ENCODE results near the genes DNM2 and TIMM29.

DNA sequence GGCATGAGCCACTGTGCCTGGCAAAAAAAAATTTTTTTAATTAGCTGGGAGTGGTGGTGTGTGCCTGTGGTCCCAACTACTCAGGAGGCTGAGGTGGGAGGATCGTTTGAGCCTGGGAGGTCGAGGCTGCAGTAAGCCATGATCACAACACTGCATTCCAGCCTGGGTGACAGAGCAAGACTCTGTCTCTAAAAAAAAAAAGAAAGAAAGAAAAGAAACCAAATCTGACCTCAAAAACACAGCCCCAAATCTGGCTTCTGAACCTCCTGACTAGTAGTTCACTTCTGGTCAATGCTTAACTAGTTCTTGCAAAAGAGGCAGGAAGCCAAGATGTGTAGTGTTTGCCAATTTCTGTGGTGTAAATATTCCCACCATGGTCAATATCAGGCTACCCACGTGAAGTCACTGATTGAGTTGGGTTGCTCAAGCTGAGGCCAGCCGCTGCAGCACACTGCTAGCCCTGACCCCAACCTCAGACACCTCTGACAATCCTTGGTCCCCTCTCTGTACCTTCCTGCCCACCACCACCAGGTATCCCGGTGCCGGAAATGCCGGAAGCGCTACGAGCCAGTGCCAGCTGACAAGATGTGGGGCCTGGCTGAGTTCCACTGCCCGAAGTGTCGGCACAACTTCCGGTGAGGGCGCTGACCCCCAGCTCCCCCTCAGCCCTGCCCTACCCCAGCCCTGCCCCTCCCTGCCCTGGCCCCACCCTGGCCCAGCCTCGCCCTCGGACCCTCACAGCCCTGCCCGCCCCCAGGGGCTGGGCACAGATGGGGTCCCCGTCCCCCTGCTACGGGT lies 4.8 kb downstream of the SHFL start:
- PRO-cap, result no peak

GRCh38 chr19:10135130-10135984 lies 15.7 kb upstream of the EIF3G start:
- PRO-cap, result no peak

DNA sequence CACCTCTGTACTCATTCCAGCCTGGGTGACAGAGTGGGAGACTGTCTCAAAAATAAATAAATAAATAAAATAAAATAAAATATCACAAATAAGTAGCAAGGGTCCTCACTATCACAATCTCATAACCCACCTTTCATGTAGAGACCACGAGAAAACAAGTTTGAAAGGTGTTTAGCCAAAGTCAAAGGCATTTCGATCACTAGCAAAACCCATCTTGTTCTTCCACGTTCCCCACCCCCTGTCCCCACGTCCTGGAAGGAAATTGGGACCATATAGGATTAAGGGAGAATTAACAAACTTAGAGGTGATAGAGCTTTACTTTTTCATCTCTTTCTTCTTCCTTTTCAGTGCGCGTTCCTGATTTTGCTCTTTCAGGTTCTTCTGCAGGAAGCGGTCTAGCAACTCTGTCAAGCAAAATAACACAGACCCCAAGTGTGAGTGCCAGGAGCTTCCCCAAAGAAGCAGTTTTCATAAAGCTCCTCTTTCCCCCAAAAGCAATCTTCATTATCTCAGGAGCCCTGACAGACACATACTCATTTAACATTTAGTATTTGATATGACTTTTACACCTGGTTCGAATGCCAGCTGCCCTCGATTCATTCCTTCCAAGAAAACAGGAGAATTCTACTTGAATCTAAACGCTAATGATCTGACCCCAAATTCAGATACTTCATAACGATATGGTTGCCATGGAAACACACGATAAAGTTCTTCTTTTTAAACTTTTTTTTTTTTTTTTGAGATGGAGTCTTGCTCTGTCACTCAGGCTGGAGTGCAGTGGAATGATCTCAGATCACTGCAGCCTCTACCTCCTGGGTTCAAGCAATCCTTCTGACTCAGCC lies 21.8 kb downstream of the DNMT1 start:
- PRO-cap, result no peak

DNA sequence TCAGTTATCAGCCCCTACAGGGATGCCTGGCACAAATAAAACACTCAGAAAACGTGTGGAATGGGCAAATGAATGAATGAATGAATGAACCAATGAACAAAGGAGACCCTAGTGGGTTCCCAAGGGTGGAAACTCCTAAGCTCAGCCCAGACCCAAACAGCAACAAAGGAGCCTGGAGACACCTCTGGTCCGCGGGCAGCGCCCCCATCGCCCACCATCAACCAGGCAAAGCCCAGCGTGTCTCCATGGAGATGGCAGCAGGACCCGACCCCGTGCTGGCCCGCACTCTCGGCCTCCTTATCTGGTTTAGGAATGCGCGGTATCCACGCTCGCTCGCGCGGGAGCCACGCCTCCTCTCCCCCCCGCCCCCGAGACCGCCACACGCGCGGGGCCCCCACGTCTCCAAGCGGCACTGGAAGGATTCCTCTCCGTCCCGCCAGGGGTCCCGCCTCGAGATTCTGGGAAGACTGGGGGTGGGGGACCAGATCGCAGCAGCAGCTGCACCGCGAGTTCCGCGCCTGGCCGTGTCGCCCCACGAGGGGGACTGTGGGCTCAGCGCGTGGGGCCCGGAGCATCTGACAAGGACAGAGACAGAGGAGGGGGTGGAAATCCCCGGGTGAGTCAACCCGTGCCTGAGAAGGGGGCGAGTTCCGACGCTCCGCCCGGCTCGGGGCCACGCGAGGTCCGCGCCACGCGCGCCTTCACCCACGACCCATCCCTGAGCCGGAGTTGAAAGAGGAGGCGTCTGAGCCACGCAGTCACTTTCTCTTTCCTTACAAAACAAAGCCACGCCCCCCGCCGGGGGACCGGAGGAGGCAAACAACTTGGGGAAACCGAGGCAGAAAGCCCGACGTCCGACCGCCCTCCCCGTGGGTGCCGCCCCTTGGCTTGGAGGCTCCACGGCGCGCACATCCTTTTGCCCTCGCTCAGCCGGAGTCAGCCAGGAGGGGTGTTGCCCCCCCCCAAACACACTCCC lies 932 bp downstream of the S1PR2 start:
- PRO-cap, result bidirectional peak, plus-strand start at position 665 of the sequence, minus-strand start at position 577 of the sequence; bidirectional peak, plus-strand start at position 732 of the sequence, minus-strand start at position 720 of the sequence

- PRO-cap, result no peak
Observed at GRCh38 chr19:10250052-10250486, 1.9 kb upstream of the MRPL4 start.

GRCh38 chr19:10290212-10290461 lies 385 bp downstream of the ICAM5 start:
- PRO-cap, result no peak

- PRO-cap, result unidirectional peak, plus-strand start at chr19:10402655
Observed at GRCh38 chr19:10402227-10403061, 898 bp downstream of the CDC37 start.

GRCh38 chr19:10420823-10421648 lies 698 bp downstream of the PDE4A start:
- PRO-cap, result no peak

DNA sequence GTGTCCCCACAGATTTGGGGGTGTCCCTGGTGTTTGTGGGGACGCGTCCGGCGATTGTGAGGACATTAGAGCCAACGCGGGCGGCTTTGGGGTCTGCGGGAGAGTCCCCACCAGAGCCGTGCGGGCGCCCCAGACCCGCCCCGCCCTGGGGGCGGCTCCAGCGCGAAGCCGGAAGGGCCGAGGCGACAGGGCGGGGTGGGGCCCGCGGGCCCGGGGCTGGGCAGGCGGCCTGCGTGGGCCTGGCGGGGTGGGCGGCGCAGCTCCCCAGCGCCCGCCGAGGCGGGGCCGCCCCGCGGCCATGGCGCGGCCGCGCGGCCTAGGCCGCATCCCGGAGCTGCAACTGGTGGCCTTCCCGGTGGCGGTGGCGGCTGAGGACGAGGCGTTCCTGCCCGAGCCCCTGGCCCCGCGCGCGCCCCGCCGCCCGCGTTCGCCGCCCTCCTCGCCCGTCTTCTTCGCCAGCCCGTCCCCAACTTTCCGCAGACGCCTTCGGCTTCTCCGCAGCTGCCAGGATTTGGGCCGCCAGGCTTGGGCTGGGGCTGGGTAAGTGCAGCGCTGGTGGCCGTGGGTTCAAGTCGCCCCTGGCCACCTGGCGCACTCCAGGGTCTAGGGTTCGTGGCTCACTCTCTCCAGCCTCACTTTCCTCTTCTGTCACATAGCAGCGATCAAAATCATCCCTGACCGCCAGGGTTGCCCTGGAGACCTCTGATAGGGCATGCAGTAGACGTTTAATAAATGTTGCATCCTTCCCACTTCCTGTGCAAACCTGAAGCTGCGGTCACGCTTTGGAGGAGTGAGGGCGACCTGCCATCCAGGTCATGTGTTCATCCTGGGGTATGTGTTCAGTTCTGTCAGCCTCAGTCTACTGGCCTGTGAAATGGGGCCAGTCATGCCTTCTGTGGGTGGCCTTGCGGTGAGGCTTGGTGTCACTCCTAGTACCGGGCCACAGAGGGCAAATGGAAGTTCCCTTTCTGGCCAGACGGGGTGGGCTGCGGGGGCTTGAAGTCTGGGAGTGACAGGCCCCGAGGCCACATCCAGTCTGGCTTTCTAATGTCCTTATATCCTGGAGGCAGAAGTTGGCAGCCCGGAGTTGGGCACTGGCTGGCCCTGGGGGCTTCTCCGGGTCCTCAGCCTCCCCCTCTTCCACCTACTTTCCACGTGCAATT lies 10.6 kb downstream of the PDE4A start:
- PRO-cap, result bidirectional peak, plus-strand start at position 198 of the sequence, minus-strand start at position 153 of the sequence

DNA sequence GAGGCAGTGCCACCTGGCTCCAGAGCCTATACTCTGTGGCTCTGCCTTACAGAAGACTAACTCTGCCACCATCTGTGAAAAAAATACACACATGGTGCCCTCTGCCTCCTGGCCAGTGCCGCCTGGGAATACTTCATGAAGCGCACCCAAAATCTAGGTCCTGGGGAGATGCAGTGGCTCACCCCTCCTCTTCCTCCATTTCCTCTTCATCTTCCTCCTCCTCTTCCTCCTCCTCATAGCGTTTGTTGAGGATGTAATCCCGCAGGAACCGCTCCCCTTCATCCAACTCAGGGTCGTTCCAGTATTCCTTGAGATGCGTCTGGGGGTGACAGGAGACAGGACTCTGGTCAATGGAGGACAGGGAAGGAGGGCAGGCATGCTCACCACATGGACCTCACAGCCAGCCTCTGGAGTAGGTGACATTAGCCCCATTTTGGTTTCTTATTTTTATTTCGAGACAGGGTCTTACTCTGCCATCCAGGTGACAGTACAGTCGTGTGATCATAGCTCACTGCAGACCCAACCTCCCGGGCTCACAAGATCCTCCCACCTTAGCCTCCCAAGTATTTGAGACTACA lies 5.6 kb downstream of the KRI1 start:
- PRO-cap, result no peak

- PRO-cap, result no peak
Observed at GRCh38 chr19:10561580-10562161, 4.1 kb downstream of the KRI1 start.

- PRO-cap, result no peak
Observed at GRCh38 chr19:10677875-10678290, 23.4 kb upstream of the QTRT1 start.

DNA sequence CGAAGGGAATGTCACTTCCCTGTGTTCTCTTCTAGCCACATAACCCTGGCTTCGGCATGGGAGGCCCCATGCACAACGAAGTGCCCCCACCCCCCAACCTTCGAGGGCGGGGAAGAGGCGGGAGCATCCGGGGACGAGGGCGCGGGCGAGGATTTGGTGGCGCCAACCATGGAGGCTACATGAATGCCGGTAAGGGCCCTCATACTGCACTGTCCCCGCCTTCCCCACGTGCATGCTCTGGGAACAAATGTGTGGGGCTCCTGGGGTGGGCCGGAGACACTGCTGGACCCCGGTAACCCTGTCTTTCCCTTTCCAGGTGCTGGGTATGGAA lies 17.7 kb upstream of the QTRT1 start:
- PRO-cap, result no peak

- PRO-cap, result no peak
Observed at GRCh38 chr19:10687975-10688424, 13.2 kb upstream of the QTRT1 start.

- PRO-cap, result no peak
Observed at GRCh38 chr19:10692417-10693599, 8.4 kb upstream of the QTRT1 start.

DNA sequence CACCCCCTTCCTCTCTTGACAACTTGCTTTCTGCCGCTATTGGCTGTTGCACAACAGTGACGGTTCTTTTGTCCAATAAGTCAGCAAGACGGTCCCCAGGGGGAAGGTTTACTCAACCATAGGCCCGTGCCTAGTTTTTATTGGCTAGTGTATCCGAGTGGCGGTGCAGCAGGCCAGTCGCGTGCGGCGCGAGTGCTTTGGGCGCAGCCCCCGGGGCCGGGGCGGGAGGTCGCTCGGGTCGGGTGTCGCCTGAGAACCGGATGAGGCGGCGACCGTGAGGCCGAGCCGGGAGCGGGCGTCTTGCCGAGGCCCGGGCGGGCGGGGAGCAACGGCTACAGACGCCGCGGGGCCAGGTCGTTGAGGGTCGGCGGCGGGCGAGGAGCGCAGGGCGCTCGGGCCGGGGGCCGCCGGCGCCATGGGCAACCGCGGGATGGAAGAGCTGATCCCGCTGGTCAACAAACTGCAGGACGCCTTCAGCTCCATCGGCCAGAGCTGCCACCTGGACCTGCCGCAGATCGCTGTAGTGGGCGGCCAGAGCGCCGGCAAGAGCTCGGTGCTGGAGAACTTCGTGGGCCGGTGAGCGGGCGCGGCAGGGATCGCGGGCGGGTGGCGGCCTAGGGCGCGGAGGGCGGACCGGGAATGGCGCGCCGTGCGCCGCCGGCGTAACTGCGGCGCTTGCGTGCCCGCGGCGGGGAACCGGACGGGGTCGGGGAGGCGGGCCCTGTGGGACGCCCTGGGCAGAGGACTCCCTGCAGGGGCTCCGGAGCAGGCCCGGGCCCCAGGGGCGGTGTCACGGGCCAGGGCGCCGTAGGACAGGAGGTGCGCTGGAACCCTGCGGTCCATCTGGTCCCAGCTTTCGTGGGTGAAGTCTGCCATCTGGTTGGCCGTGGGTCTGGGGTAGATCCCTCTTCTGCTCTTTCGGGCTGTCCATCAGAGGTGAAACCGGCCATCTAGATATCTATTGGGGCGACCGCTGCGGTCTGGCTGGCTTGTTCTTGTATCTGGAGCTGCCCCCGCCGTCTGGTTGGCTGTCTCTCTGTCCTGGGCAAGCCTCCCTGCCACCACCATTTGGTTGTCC lies at the start of gene DNM2:
Gene DNM2, plus strand, starts transcription at position 252 of the 1,078 bp plus-strand sequence.
- PRO-cap, result unidirectional peak, plus-strand start at position 147 of the sequence; unidirectional peak, plus-strand start at position 252 of the sequence

GRCh38 chr19:10761544-10762219 lies 43.8 kb downstream of the DNM2 start:
- PRO-cap, result no peak

DNA sequence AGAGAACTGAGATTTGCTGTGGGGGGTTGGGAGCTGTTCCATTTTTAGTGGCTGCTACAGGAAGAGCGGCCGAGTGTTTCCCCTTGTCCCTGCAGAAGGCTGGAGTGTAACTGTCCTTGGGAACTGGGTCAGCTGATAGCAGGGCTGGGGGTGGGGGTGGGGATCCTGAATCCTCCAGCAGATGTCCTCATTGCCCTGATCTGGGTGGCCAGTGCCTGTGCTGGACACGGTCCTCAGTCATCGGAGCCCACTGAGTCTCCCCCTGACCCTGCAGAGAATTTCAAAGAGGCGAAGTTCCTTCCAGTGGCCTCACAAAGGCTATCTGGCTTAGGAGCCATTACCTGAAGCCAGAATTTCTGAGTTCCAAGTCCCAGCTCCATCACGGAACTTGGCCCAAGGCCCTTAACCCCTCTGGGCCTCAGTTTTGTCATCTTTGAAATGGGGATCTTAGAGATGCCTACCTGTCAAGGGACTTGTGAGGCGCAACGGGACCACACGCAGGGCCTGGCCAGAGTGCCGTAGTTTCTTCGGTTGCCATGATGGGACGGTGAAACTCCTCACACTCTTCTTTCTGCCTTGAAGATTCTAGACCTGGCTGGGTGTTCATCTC lies 51.8 kb downstream of the DNM2 start:
- PRO-cap, result bidirectional peak, plus-strand start at position 198 of the sequence, minus-strand start at position 101 of the sequence

- PRO-cap, result no peak
Observed at GRCh38 chr19:10881459-10882357, 10.4 kb downstream of the CARM1 start.

GRCh38 chr19:10928498-10929515 lies at the start of gene TIMM29:
Gene TIMM29, plus strand, starts transcription at chr19:10928811.
- PRO-cap, result bidirectional peak, plus-strand start at chr19:10928810, minus-strand start at chr19:10928635

All from anterior vena cava (tissue), 1 donor.